Measurements from ENCODE around the genes SPTSSB and PRKCI.

DNA sequence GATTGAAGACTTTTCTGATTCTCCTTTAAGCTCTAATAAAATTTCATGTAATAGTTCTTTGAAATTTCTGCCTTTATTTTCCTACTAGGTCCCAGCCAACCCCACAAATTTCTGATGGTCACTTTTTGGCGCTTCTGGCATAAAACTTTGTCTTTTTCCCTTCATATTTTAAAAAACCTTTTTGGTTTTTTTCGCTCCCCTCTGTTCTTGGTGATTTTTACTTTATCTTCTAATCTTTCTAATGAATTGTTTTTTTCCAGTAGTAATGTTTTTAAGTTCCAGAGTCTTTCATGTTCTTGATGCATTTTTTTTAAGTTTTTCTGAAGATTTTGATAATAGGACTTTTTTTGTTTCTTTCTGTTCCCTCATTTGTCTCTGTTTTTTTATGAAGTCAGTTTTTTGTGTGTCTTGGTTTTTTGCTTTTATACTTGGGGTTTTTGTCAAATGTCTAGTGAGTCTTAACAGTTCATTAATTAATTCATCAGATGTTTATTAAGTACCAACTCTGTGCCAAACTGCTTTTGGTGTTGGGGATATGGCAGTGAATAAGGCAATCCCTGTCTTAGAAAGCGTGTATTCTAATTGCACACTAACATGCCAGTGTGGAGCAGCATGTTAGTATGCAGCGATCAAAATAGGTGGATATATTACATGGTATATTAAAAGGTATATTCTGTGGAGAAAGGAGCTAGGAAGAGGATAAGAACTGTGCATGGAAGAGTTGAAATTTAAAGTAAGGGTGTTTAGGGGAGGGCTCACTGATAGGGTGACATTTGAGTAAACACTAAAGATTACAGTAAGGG lies 7.3 kb downstream of the NMD3 start:
- RRBS: no CpG with 5 or more reads among the region's 4 CpGs

GRCh38 chr3:161371437-161372314 lies at the start of gene SPTSSB:
TSS of gene SPTSSB (minus strand) at chr3:161371517.
- RRBS: 4% methylated on average over 10 of the region's 53 CpGs

GRCh38 chr3:165194376-165194775 lies 1.8 kb downstream of the SLITRK3 start:
- RRBS: no CpG with 5 or more reads among the region's 12 CpGs

DNA sequence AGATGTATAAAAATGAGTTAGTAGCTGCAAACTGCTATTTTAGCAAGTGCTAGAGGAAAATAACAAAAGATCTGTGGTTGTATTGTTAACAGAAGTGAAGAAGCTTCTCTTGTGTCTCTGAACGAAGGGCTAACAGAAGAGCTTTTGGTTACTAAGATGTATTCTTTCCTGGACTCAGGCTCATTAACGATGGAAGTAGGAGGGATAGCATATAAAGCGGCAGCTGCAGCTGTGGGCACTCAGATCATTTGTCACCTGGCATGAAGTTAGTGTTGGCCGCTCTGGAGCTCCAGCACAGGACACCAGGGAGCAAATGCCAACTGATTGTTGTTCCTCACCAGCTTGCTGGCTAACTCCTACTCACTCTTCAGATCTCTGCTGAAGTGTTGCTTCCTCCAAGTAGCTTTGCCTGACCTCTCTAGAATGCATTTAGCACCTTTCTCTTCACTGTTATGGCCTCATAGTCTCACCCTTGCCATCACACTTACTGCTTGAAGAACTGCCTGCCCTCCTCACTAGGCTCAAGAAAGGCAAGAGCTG lies 15.6 kb upstream of the SLITRK3 start:
- RRBS: no CpG with 5 or more reads among the region's 4 CpGs

GRCh38 chr3:167669822-167670269 lies 16.1 kb upstream of the WDR49 start:
- RRBS: no CpG with 5 or more reads among the region's 1 CpG

GRCh38 chr3:168023398-168023710 lies 72.4 kb downstream of the GOLIM4 start:
- RRBS: no CpG with 5 or more reads among the region's 1 CpG

DNA sequence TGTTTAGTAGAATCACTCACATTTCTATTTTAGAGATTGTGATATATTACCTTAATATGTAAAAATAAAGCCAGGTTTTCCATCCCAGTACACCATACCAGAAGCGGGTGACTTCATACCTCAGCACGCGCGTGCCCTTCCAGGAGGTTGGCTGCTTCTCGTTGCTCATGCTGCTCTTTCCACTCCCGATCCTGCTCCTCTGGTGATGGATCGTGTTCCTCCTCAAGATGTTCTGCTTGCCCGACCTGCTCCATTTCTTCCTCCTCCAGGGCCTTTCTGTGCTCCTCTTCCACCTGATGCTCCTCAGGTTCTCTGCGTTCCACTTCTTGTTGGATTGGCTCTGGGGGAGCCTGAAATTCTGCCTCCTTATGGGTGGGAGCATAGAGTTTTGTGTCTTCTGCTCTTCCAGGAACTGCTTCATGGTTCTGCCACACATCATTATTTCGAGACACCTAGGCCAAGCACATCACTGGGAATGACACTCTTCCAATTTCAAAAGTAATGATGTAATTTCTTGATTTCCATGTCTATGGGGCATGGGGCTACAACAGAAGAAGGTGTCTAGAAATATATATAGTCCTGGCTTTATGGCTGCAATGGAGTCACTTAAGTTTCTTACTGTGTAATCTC lies 63.2 kb downstream of the GOLIM4 start:
- RRBS: no CpG with 5 or more reads among the region's 10 CpGs

- RRBS: 4% methylated on average over 17 of the region's 21 CpGs
These were observed 151 bp upstream of the GOLIM4 start for GRCh38 chr3:168095973-168096176.

- RRBS: no CpG with 5 or more reads among the region's 5 CpGs
These were observed 69.8 kb upstream of the GOLIM4 start for GRCh38 chr3:168165409-168165947.

- RRBS: no CpG with 5 or more reads among the region's 1 CpG
These were observed 366.0 kb downstream of the MECOM start for GRCh38 chr3:169297461-169297867.

DNA sequence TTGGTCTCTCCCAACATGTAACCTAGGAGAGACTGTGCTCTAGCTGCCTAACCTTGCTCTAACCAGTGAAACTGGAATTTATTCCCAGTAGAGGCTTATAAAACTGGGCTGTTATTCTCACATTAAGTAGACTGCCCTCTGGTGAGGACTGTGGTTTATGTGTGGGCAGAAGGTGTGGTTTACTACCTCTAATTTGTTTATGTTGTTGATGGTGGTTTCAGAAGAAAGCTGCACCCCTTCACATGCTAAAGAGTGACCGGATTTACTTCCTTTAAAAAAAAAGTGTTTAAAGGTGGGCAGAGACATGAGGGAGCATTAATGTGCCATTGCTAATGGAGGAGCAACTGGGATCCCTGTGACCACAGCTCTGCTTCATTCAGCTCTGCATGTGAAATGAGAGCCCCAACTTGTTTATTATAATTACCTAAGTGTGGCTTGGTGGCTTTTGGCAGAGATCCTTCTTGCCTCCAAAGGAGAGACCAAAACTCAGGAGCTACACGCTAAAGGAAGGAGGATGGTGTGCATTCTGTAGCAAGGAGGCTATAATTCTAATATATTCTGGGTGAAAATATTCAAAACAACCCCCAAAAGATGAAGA lies 273.1 kb downstream of the MECOM start:
- RRBS: no CpG with 5 or more reads among the region's 2 CpGs

- RRBS: no CpG with 5 or more reads among the region's 10 CpGs
These were observed 1.1 kb upstream of the LRRIQ4 start for GRCh38 chr3:169811573-169811959.

- RRBS: no CpG with 5 or more reads among the region's 1 CpG
These were observed 23.3 kb upstream of the LRRC34 start for GRCh38 chr3:169835957-169836418.

GRCh38 chr3:169871350-169871849 lies 1.7 kb upstream of the LRRC31 start:
- RRBS: no CpG with 5 or more reads among the region's 1 CpG

GRCh38 chr3:169965337-169965987 lies 1.1 kb upstream of the SEC62 start:
- RRBS: no CpG with 5 or more reads among the region's 12 CpGs

DNA sequence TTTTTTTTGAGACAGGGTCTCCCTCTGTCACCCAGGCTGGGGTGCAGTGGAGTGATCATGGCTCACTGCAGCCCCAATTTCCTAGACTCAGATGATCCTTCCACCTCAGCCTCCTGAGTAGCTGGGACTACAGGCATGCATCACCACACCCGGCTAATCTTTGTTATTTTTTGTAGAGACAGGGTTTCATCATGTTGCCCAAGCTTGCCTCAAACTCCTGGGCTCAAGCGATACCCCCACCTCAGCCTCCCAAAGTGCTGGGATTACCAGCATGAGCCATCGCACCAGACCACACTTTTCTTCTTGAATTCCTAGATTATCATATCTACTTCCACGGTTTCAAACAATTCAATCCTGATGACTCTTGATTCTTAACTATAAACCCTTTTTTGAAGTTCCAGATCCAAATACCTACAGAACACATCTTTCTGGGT lies 28.8 kb downstream of the PHC3 start:
- RRBS: no CpG with 5 or more reads among the region's 4 CpGs

GRCh38 chr3:170221763-170222636 lies at the start of gene PRKCI:
TSS of gene PRKCI (plus strand) at chr3:170222424.
- RRBS: 2% methylated on average over 39 of the region's 61 CpGs

DNA sequence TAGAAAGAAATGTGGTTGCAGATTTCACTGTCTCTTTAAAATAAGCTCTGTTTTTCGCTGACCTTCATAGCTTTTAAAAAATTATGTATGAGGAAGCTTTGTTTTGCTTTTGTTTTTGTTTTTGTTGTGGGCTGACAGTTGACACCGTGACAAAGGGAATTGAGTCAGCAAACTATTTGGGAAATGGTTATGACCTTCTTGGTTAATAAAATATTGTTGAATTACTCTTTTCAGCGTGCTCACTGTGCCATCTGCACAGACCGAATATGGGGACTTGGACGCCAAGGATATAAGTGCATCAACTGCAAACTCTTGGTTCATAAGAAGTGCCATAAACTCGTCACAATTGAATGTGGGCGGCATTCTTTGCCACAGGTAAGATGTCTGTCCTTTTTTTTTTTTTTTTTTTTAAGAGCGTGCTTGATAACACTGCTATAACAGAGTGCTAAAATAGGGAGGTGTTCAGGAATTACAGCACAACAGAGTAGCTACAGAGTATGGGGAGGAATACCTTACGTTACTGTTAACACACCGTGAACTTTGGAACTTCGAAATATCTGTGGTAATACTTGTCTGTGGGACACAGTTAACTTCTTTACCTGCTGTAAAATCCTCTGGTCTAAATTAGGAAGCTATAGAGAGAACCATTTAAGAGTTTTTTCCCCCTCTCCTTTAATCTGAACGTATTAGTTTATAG lies 48.1 kb downstream of the PRKCI start:
- RRBS: no CpG with 5 or more reads among the region's 12 CpGs

DNA sequence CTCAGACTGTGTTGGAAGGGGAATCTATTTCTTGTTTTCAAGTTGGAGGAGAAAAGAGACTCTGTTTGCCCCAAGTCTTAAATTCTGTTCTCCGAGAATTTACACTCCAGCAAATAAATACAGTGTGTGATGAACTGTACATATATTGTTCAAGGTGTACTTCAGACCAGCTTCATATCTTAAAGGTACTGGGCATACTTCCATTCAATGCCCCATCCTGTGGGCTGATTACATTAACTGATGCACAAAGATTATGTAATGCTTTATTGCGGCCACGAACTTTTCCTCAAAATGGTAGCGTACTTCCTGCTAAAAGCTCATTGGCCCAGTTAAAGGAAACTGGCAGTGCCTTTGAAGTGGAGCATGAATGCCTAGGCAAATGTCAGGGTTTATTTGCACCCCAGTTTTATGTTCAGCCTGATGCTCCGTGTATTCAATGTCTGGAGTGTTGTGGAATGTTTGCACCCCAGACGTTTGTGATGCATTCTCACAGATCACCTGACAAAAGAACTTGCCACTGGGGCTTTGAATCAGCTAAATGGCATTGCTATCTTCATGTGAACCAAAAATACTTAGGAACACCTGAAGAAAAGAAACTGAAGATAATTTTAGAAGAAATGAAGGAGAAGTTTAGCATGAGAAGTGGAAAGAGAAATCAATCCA lies 3.4 kb downstream of the SKIL start:
- RRBS: no CpG with 5 or more reads among the region's 6 CpGs

DNA sequence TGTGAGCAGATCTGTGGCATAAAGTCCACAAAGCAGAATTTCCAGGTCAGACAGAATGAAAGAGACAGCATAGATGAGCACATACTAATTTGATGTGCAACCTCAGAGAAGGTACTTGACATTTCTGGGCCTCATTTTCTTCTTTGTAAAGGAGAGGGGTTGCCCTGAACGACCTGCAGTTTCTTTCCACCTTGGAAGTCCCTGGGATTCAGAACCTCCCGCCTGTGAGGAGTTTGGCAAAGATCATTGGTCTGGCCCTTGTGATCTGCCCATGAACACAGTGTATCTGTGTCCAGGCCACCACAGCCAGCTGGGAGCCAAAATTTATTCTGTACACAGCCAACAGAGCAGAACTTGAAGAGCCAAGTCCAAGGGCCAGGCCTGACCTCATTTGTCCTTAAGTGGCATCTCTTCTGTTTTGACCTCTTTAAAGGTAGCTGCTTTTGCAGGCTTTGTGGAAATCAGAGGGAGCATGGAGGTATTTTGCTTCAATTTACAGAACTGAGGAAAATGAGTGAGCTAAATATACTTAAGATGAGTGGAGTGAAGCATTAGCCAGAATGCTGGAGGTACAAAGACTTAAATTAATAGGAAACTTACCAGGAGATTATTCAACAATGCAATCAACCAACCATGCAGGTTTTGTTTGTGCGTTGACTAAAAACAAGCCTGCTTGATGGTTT lies 57.3 kb upstream of the SLC7A14 start:
- RRBS: no CpG with 5 or more reads among the region's 3 CpGs